ENCODE measurements around the gene SEMA4D.

GRCh38 chr9:87711743-87712217 lies 14.1 kb upstream of the CTSL start:
- RRBS, 2 experiments, result no CpG with 5 or more reads among the region's 5 CpGs

DNA sequence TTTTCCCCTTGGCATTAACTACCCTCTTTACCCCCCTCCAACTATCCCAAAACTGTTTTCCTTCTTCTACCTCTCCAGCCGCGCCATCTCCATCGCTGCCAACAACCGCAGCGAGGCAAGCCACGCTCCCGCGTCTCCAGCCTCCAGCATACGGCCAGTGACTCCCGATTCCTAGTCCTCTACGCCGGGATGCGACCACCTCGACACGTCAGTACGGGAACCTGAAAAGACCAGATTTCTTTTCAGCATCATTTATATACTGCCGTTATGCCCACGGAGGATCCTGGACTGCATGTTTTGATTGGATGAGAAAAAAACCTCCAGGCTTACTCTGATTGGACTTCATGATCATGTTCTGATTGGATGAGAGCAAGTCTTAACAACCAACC lies 25.1 kb downstream of the SPATA31C2 start:
- RRBS, 2 experiments, result no CpG with 5 or more reads among the region's 18 CpGs

DNA sequence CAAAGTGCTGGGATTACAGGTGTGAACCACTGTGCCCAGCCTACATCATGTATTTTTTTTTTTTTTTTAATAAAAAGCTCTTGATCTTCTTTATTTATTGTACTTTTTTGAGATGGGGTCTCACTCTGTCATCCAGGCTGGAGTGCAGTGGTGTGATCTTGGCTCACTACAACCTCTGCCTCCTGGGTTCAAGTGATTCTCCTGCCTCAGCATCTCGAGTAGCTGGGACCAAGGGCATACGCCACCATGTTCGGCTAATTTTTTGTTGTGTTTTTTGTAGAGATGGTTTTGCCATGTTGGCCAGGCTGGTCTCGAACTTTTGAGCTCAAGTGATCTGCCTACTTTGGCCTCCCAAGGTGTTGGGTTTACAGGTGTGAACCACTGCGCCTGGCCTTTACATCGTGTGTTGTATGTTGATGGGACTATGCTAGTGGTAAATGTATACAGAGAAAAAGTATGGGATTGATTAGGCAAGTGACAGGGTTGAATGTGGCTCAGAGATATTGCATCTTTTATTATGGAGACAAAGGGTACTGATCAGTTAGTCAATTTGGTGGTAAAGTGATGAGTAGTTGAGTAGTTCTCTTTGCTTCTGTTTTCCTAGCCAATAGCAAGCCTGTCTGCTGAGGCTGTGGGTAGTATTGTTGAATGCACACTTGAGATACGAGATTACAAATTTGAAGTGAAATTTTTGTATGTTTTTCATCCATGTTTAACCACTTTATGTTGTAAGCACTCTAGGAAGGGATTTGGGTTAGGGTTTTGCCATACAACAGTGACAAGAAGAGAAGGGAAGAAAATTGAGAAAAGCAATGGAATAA lies 35.6 kb downstream of the SPIN1 start:
- RRBS, 2 experiments, result no CpG with 5 or more reads among the region's 7 CpGs

DNA sequence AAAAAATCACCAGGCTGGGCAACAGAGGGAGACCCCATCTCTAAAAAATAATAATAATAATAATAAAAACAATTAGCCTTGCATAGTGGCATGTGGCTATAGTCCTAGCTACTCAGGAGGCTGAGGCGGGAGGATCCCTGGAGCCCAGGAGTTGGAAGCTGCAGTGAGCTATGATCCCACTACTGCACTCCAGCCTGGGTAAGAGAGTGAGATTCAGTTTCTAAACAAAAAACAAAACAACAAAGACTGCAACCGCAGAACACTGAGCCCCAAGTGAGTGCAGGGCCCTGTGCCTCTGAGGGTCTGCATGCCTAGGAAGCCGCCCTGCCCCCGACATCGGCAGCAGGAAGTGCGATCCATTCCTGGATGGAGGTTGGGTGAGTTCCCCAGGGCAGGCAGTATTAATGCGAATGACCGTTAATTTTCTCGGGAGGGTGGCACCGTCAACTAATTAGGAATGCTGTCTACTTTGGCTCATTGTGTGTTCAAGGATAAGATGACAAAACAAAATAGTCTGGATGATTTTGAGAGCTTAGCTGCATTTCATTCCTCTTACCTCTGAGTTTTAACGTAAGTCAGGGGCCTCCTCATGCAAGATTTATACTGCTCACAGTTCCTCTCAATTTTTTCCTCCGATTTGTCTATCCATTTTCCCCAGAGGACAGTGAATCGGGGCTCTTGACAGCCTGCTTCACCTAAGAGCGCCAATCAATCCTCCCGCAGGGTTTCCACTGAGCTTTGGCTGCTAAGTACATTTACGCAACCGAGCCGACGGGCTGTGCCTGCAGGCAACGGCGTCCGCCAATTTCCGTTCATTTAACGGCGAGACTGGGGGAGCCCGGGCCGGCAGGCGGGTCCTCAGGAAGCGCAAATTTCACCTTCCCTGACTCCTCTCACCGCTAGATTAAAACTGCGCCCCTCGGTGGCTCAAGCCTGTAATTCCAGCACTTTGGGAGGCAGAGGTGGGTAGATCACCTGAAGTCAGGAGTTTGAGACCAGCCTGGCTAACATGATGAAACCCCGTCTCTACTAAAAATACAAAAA lies 3.0 kb upstream of the NXNL2 start:
- RRBS, 2 experiments, result no CpG with 5 or more reads among the region's 33 CpGs

GRCh38 chr9:88537146-88538192 lies 2.5 kb downstream of the NXNL2 start:
- RRBS, 2 experiments, result no CpG with 5 or more reads among the region's 12 CpGs

DNA sequence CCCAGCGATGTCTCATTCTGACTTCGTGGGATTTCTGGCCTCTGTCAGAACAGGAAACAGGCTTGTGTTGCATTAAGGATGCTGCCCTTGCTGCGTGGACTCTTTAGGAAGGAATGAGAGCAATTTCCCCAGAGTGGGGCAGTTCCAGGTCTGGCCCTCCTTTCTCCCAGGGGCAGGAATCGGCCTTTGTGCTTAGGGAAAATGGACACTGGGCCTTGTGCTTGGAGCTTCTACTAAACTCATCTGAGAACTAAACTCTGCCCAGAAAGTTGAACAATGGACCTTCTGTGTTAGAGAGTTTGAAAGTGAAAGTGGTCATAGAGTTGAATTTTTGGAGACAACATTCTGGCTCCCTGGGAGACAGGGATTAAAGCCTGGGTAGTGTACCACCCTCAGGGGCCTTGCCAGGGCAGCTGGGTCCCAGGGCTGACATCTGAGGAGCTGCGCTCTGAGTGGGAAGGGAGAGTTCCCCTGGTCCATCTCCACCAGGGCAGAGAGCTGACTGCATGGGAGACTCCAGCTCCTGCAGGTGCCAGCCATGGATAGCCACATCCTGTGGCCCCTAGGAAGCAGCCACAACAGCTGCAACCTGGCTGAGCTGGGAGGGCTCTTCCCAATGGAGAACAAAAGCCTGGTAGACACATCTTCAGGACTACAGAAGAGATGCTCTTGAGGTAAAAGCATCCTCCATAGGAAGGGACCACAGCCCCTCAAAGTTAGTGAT lies 37.6 kb upstream of the S1PR3 start:
- RRBS, 2 experiments, result no CpG with 5 or more reads among the region's 5 CpGs

DNA sequence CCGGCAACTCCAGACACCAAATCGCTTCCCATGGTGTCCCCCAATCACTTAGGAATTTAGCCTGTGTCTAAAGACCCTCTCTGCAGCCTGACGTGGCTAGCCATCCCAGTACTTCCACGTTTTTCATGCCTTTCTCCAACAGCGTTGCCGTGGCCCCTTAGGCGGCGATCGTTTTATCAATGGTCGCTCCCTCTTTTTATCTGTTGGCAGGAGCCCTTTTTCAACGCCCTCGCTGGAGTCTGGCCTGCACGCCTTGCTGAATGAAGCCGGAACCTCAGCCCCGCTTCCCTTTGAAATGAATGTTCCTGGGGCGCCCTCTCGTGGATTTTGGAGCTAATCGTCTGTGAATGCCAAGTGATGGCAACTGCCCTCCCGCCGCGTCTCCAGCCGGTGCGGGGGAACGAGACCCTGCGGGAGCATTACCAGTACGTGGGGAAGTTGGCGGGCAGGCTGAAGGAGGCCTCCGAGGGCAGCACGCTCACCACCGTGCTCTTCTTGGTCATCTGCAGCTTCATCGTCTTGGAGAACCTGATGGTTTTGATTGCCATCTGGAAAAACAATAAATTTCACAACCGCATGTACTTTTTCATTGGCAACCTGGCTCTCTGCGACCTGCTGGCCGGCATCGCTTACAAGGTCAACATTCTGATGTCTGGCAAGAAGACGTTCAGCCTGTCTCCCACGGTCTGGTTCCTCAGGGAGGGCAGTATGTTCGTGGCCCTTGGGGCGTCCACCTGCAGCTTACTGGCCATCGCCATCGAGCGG lies 9.8 kb downstream of the S1PR3 start:
- RRBS, 2 experiments, result 0% methylated on average over 2 of the region's 42 CpGs; no CpG with 5 or more reads in 1 of the 2 experiments

DNA sequence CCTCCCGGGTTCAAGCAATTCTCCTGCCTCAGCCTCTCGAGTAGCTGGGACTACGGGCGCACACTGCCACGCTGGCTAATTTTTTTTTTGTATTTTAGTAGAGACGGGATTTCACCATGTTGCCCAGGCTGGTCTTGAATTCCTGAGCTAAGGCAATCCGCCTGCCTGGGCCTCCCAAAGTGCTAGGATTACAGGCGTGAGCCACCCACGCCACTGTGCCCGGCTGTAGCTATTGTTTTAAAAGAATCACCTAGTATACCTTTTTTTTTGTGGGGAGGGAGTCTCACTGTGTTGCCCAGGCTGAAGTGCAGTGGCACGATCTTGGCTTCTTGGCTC lies 10.9 kb downstream of the SECISBP2 start:
- RRBS, 2 experiments, result no CpG with 5 or more reads among the region's 11 CpGs

- RRBS, 2 experiments, result no CpG with 5 or more reads among the region's 4 CpGs
These were observed 18.9 kb downstream of the SECISBP2 start for GRCh38 chr9:89337115-89337784.

GRCh38 chr9:89386116-89386731 lies 67.9 kb downstream of the SECISBP2 start:
- RRBS, 2 experiments, result no CpG with 5 or more reads among the region's 14 CpGs

GRCh38 chr9:89391006-89391583 lies 72.8 kb downstream of the SECISBP2 start:
- RRBS, 2 experiments, result no CpG with 5 or more reads among the region's 12 CpGs

- RRBS, 2 experiments, result no CpG with 5 or more reads among the region's 2 CpGs
These were observed 27.7 kb downstream of the SEMA4D start for GRCh38 chr9:89470108-89470620.

GRCh38 chr9:89496211-89496727 lies 1.6 kb downstream of the SEMA4D start:
- RRBS, 2 experiments, result no CpG with 5 or more reads among the region's 8 CpGs

- RRBS, 2 experiments, result 2% methylated on average over 36 of the region's 69 CpGs
These were observed at the start of gene SEMA4D for GRCh38 chr9:89497698-89498672. SEMA4D (minus strand) TSS chr9:89498113.

DNA sequence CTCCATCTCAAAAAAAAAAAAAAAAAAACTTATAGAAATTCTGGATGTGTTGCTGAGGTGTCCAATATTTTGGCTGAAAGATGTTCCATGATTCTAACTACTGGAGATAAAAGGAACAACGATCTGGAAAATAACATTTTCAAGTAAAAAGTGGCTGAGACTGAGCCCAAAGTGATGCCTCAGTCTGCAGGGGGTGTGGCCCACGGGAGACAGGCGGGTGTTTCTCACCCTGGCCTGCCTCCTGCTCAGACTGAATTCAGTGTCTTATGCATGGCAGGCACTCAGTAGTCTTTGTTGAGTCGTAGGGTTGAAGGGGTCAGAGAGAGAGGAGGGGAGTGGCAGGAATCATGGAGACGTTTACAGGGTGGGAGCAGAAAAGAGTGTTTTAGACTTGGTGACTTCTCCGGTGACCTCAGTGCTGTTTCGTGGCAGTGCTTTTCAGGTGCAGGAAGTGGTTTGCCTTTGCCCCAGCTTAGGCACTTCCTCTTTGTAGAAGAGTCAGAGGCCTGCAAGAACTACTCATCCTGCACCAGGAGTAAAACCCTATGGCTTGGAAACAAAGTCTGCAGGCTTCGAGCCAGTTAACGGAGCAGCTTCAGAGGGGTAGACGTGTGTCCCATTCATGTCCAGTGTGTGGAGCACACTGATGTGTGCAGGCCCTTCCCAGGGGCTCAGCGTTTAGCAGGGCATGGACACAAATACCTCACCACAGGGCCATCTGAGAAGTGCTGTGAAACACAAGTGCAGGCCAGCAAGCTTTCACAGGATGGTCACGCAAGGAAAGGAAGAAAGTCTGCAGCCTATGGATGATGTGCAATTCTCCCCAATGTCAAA lies 24.4 kb upstream of the SEMA4D start:
- RRBS, 2 experiments, result no CpG with 5 or more reads among the region's 12 CpGs

GRCh38 chr9:89602992-89603614 lies 1.7 kb upstream of the GADD45G start:
- RRBS, 2 experiments, result no CpG with 5 or more reads among the region's 24 CpGs

GRCh38 chr9:89649037-89649722 lies 44.4 kb downstream of the GADD45G start:
- RRBS, 2 experiments, result no CpG with 5 or more reads among the region's 8 CpGs

DNA sequence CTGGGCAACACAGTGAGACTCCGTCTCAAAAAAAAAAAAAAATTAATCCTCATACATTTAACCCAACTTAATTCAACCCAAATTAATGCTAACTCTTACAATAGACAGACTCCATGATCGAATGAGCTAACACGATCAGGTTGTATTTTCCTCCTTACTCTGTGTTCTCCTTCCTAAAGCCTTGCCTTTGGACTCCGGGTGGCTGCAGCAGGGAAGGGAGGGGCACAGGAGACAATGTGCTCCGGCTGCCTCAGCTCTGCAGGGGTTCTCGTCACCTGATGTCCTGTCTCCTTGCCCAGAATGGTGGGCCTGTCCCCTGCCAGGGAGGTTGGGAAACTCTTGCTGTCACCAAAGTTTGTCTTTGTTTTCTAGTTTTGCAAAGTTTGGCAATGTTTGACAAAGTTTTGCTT lies 49.1 kb downstream of the GADD45G start:
- RRBS, 2 experiments, result 50 to 55% methylated on average over 1 to 2 of the region's 6 CpGs

DNA sequence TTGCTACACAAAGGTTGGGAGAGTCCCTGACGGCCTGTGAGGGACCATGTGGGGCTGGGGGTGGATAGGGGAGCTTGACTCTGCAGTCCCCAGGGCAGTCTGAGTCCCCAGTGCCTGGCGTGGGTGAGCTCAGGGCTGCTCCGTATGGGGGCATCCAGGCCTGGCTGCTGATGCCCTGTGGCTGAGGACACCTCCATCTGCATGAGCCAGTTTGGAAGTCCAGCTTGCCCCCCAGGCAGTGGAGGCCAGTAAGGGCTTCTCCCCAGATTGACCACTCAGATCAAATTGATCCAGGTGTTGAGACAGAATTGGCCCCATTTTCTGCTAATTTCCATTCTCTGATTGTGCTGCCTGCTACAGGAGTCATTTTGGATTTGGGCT lies 96.7 kb downstream of the GADD45G start:
- RRBS, 2 experiments, result no CpG with 5 or more reads among the region's 3 CpGs

DNA sequence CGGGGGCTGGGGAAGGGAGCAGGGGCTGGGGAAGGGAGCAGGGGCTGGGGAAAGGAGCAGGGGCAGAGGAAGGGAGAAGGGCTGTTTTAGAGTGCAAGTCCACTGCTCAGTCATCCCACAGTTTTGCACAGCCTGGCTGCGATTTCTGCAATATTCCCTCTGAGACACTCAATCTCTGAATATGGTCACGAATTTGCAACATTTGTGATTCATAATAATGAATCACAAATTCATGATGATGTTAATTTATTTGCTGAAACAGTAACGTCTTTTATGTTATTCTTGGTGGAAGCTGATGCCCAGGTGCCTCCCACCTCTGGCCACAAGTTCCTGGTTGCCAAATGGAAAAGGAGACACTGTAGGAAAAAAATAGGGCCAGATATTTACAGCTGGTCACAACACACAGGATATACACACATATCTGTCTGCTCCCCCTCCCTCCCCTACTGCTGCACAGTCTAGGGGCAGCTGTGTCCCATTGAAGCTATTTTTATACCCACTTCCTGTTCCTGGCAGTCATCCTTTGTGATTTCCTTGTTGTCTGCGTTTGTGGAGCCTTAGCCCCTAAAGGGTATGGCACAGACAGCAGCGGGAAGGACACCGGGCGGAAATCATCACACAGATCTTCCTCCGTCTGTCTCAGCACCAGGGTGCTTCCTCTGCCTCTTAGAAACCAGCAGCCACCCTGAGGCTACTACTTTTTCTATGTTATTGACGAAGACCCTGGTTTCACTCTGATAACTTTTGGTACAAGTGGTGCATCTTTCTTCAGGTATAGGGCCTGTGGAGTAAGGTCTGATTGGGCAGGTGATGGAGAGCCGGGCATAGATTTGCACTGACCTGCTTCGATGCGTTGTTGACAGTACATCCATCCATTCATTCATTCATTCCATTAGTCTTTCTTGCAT lies 325.2 kb downstream of the GADD45G start:
- RRBS, 2 experiments, result no CpG with 5 or more reads among the region's 13 CpGs